GM12892 (cell line): ENCODE measurements around the genes TLE3, UACA and THAP10.

GRCh38 chr15:69328684-69329264 is 30.1 kb downstream of the PAQR5 start:
- RRBS = no CpG with 5 or more reads among the region's 9 CpGs

DNA sequence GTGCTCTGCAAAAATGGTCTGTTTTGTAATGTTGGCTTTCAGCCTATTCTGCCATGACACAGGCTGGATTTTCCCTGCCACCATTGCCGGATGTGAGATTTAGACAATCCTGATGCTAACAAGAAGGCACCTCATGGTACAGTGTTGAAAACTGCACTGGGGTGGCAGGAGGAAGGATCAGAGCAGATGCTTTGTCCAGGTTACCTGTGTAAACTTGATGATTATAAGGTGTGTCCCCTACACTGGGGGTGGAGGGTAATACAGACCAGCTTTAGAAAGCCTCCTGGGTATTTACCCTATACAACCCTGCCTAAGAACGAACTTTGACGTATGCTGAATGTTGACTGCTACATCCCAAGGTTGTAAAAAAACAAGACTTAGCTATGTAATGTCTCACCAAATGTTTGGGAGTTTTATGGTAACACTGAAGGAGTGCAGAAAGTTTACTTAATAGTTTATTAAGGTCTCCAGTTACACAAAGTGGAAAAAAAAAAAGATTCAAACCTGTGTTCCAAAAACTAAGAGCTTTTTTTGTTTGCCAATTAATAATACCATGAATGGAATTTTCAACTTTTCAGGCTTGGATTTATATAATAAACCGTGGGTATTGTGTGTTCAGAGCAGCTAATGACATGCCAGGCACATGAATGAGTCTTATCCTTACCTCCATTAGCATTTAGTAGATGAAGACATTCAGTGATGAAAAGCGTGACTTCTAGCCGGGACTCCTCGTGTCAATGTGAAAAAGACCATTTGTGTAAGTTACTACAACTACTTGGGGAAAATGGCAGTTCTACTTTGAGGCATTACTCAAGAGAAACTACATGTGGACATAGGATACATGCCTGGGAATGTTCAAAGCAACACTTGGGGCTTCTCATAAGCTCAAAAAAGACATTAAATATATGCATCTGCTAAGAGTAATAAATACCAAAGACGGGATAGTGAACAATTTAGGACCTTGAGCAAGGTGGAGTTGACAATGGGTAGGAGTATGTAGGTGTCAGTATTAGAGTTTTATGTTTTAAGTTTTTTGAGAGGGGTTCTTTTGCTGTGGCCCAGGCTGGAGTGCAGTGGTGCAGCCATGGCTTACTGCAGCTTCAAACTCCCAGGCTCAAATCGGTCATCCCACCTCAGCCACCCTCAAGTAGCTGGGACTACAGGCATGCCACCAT is 3.3 kb downstream of the RPLP1 start:
- RRBS = no CpG with 5 or more reads among the region's 9 CpGs

- RRBS = no CpG with 5 or more reads among the region's 8 CpGs
Observed at GRCh38 chr15:69488129-69488460, 35.5 kb downstream of the RPLP1 start.

DNA sequence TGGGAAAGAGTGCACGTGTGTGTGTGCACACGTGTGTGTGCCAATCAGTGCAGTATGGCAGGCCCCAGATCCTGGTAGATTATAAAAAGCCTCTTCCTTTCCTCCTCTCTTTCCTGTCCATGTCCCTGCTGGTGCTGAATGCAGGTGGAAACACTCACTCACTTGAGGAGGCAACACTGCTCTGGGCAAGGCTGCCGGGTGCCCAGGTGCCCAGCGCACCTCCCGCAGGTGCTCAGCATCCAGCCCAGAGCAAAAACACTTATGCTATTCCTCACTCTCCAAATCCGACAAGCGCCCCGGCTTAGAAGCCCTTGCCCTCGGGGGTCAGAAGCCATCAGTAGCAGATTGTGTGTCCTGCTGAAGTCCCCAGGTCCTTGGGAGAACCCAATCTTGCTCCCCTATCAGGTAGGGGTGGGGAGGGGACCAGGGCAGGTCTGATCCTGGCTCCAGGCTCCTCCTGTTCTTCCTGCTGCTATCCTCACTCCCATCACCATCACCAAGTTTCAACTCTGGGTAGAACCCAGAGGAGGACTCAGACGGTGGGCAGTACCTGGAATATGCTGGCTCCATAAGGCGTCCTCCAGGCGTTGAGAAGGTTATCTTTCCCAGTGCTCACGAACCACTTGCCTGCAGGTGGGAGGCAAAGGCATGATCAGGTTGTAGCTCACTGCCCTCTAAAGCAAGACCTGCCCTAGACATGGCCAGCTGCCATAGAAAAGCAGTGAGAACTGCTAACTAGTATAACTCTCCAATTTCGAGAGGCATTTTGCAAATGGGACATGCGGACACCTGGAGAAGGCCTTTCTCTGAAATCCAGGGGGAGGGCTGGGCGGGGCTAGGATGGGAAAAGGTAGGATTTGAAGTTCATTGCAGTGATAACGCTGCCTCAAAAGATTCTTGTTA is 46.6 kb downstream of the TLE3 start:
- RRBS = no CpG with 5 or more reads among the region's 17 CpGs

GRCh38 chr15:70077788-70078290 is 19.9 kb downstream of the TLE3 start:
- RRBS = no CpG with 5 or more reads among the region's 5 CpGs

DNA sequence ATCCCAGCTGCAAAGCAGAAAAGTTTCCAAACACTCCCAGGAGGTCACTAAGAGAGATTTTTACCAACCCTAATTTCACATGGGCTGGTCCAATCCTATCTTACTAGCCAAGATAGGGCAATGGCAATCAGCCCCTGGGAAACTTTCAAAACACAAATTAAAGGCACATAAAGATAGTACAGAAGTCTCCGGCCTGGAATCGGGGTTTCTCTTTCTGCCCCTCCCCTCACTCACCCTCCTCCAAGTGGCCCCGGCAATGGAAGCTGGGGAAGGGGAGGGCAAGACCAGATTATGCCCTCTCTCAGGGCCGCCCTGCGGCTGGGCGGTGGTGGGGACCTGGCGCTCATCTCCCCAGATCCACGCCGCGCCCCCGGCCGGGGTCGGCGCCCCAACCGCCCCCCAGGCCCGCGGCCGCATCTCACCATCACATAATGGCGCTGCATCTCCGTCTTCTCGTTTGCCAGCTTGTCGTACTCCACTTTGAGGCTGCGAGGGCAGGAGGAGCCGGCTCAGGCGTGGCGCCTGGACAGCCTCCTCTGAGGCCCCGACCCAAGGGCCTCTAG is 2.5 kb downstream of the TLE3 start:
- RRBS = 5% methylated on average over 3 of the region's 27 CpGs

DNA sequence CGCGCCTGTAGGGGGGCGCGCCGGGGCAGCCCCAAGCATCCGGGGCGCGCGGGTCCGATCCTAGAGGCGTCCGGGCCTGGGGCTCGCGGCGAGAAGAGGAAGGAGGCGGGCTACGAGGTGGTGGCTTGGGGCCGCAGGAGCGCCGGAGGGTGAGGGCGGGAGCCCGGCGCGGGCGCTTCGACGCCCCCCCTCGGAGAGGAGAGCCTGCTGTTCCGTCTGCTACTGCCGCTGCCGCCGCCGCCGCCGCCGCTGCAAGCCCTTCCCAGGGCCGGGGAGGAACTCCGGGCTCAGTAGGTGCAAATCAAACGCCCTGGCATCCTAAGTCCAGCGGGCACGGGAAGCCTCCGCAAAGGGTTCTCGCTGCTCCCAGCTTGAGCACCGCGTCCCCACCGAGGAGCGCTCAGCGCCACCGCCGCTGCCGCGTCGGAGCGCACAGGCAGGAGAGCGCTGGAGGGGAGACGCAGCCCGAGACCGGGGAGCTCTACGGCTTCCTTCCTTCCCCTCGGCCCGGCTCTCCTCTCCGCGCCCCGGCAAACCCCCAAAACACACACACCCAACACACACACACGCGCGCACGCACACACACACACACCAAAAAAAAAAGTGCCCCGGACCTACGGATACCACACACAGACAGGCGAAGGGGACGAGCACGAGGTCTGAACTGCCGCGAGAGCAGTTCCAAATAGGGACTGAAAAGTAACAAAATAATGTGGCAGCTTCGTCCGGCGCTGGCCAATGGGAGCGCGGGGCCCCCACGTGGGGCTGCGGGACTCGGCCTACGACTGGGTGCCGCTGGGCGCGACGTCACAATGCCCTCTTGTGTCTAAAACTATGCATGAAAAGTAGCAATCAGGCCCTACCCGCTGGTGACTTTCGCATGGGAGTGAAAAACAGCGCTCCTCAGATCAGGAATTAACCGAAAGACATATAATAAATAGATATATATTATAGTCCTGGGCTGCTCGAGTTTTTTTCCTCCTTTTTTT is at the start of gene TLE3:
TSS of gene TLE3 (minus strand) at position 694 of the 989 bp plus-strand sequence.
- RRBS = 1% methylated on average over 14 of the region's 93 CpGs

DNA sequence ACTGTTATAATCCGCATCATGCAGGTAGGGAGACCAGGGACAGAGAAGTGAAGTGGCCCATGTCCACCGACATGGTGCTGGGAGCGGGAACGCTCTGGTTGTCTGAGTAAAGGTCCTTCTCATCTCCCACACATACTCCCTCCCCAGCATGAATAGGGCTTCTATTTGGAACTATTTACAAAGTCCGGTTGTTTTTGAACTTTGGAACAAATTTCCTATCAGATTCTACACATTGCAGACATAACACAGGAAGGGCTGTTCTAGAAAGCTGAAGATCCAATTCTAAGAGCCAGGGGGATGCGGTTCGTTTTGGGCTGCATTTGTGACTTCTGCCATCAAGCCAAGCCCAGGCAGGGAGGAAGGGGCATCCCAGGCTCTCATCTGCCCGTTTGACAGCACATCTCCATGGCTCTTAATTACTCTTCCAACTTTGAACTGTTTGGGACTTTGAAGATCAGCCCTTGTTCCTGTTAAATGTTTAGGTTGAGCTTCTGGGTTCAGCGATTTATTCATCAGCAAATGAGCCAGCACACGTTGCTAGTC is 94.9 kb upstream of the TLE3 start:
- RRBS = no CpG with 5 or more reads among the region's 10 CpGs

DNA sequence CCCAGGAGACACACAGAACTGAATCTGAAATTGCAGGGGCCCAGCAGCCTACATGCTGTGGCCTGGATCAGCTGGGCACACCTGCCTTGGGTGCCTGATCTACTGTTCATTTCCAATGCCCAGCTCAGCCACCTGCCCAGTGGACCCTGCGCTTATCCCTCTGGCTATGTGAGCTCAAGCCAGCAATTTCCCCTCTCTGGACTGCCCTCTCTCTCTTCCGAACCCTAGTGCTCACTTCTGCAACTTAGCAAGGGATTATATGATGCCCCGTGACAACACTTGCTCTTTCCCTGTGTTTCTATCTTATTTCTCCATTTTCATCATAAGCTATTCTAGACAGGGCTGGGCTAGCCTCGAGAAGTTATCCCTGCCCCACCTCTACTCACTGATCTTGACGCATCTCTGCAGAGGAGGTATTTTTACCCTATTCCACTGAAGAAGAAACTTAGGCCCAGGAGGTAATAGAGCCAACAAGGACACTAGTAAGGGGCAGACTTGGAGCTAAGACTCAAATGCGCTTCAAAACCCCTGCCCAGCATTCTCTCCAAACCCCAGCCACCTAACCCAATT is 275.9 kb downstream of the UACA start:
- RRBS = no CpG with 5 or more reads among the region's 6 CpGs

- RRBS = no CpG with 5 or more reads among the region's 7 CpGs
Observed at GRCh38 chr15:70710489-70711090, 52.8 kb downstream of the UACA start.

GRCh38 chr15:70715870-70716534 is 47.4 kb downstream of the UACA start:
- RRBS = no CpG with 5 or more reads among the region's 6 CpGs

DNA sequence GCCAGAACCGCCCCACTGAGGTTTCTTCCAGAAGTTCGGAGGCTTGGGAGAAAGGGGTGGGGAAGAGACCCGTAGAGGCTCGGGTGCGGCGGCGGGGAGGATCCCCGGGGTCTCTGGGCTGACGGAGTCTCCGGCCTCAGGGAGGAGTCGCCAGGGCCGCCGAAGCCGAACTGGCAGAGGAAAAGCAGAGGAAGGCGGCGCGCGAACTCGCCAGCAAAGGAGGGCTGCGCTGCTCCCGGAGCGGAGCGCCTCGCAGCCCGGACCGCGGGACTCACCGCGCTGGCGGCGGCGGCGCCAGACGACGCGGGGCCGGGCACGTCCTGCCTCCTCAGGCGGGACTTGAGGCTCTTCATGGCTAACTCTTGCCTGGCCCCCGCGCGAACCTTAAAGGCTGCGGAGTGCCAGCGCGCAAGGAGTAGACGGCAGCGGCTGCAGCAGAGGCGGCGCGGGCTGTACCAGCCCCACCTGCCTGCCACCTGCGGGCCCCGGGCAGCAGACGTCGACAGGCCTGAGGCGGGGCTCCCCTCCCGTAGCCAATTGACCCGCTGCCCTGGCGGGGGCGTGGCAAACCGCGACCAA is at the start of gene UACA:
TSS of gene UACA (minus strand) at position 504 of the 579 bp plus-strand sequence.
- RRBS = 2% methylated on average over 18 of the region's 61 CpGs

DNA sequence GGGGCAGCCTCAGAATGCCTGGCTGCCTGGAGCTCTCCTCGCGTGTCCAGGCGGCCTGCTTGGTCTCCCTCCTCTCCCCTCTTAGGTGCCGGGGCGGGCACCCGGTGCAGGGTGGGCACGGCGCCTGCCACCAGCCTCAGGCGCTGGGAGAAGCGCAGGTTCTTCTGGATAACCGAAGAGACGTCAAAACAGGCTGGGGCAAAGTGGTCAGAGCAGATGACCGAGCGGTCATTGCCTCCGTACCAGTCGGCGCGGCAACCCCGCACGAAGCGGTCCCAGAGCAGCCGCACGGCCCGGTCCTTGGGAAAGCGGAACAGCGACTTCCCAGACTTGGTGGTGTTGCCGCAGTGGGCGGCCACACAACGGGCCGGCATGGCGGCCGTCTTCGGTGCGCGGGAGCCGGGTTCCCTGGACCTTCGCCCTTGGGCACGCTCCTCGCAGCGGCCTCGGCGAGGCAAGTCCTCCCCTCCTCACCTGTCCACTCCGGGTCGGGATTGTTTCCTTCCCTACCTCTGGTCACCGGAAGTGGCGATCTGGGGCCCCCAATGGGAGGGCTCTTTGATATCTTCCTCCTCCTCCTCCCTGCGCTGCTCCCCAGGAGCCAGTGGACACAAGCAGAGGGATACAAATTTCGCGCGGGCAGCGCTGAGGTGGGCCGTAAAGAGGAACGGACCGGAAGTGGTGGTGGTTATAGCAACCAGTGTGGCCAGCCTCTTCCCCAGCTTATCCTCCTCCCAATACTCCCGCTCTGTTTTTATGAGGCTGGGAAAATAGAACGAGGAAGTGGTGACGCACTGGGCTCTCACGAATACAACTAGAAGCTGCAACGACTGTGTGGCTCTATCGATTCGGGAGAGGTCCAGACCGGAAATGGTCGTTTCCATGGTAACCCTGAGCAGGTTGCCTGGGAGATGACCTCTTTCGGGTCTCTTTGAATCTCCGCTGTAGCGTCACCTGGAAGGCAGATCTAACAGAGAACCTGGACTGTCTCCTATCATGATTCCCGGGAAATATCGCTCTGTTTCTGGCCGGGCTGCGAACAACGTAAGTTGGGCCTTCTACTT is at the start of gene THAP10:
TSS of gene THAP10 (minus strand) at position 535 of the 1,064 bp plus-strand sequence.
- RRBS = 8% methylated on average over 14 of the region's 71 CpGs

- RRBS = no CpG with 5 or more reads among the region's 16 CpGs
Observed at GRCh38 chr15:71082578-71083784, 32.3 kb upstream of the THSD4 start.

DNA sequence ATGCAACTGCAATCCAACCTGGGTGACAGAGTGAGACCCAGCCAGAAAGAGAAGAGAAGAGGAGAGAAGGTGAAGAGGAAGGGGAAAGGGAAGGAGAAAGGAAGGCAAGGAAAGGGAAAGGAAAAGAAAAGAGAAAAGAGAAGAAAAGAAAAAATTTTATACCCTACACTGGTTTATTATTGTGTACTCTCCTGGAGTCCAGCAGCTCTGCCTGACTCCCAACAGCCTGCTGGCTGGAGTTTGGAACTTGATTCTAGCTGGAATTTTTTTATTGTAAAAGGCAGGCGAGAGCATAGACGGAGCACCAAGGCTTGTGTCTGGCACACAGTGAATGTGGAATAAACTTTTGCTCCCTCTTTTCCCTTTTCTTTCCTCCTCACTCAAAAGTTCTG is 9.8 kb downstream of the THSD4 start:
- RRBS = no CpG with 5 or more reads among the region's 2 CpGs

GRCh38 chr15:71164535-71165689 is 49.6 kb downstream of the THSD4 start:
- RRBS = no CpG with 5 or more reads among the region's 16 CpGs

DNA sequence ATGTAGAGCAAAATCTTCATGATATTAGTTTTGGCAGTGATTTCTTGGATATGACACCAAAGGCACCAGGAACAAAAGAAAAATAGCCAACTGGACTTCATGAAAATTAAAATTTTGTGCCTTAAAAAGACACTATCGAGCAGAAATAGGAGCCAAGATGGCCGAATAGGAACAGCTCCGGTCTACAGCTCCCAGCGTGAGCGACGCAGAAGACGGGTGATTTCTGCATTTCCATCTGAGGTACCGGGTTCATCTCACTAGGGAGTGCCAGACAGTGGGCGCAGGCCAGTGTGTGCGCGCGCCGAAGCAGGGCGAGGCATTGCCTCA is 58.7 kb downstream of the THSD4 start:
- RRBS = no CpG with 5 or more reads among the region's 14 CpGs

- RRBS = no CpG with 5 or more reads among the region's 15 CpGs
Observed at GRCh38 chr15:71294518-71295691, 179.6 kb downstream of the THSD4 start.

DNA sequence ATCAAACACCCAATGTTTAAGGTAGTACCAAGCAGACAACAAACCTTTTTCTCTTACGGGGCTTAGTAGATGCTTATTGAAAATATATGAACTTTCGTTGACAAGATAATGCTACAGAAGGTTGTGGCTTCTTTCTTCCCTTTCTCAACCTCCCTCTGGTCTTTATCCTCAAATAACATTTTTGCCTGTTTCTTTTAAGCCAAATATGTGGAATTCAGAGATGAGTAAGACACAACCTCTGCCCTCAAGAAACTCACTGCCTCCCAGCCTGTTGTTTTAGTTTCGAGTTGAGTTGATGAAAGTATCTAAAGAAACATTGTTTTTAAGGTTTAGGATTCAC is 218.5 kb downstream of the THSD4 start:
- RRBS = no CpG with 5 or more reads among the region's 3 CpGs